Measurements from ENCODE around the genes APOBEC3B and APOBEC3C.

GRCh38 chr22:37824626-37825569, 1.7 kb downstream of the GALR3 start:
- PRO-cap: no peak

DNA sequence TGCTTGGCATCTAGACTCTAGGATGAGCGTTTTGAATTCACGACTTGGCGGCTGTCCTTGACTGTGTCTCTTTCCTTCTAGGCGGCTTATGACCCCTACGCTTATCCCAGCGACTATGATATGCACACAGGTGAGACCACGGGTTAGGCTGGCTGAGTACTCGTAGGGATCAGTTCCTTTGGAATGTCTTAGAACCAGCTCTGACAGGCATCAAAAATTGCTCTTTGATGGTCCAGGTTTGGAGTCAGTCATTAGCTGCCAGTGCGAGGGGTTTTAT, 653 bp downstream of the EIF3L start:
- PRO-cap: no peak

GRCh38 chr22:38016236-38016479, 31.8 kb upstream of the SOX10 start:
- PRO-cap: no peak

DNA sequence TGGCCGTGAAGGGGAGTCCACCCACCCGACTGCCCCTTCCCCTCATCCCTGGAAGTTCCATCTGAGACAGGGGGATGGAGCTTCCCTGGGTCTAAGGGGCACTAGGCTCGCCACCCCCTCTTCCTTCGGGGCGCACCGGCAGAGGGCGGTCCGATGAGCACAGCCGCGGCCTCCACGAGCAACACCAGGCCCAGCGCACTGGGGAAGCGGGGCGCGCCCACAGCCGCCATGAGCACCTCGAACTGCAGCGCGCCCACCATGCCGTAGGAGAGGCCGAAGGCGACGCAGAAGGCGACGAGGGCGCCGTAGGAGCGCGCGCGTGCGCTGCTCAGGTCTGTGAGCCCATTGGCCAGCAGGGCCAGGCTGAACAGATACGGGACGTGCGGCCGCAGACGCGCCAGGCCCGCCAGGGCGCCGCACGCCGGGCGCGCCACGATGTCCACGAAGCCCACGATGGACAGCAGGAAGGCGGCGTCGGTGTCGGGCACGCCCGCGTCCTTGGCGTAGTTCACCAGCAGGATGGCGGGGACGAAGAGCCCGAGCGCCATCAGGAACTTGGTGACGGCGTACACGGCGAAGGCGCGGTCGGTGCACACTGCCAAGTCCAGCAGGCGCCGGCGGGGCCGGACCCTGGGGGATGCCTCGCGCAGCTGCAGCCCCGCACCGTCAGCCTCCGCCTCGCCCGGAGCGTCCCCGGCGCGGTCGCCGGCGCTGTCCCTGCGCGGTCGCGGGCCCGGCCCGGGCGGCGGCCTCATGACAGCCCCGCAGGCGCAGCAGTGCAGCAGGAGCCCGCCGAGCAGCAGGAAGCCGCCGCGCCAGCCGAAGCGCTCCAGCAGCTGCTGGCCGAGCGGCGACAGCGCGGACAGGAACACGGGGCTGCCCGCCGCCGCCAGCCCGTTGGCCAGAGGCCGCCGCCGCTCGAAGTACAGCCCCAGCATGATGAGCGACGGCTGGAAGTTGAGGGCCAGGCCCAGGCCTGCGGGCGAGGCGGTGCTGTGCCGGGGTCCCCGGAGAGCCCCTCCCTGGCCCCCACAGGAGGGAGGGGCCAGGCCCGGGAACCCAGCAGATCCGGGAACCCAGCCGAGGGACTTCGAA, 2.9 kb downstream of the SLC16A8 start:
- PRO-cap: no peak

GRCh38 chr22:38088533-38089320, 4.7 kb upstream of the SLC16A8 start:
- PRO-cap: no peak

DNA sequence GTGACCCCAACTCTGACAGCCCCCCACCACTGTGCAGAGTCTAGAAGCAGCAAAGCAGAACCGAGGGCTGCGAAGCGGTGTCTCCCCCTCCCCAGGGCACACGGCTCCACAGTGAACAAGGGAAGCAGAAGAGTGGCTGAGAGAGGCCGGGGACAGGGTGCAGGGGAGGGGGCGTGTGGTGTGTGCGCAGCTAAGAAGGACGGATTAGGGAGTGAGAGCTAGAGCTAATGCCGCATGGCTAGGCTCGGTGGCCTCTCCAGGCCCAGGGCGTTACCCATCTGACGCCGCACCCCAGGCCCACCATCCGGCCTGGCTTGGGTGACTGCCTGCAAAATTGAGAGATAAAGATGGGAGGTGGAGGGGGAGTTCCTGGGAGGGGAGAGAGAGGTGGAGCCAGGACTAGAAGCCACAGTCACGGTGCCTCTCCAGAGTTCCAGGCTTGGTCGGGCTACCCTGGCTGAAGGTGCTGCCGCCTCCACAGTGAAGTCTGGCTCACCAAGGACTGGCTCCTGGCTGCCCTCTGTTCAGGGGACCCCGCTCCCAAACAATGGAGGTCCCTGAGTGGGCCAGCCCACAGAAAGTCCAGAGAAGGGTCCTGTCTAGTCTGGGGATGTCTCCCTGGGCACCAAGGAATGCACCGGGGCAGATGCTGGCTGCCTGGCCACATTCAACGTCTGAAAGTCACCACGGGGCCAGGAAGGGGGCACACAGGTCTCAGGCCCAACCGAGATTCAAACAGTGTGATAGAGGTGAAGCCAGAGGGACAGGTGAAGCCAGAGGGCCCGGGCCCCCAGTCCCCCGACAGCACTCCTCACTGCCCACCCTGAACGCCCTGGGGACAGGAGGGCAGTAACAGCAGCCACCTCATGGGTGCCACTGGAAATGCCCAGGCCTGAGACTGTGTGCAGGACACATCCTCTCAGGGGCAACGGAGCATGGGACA, 16.9 kb upstream of the BAIAP2L2 start:
- PRO-cap: no peak

- PRO-cap: no peak
These were observed 3.5 kb downstream of the MAFF start for GRCh38 chr22:38205188-38205846.

DNA sequence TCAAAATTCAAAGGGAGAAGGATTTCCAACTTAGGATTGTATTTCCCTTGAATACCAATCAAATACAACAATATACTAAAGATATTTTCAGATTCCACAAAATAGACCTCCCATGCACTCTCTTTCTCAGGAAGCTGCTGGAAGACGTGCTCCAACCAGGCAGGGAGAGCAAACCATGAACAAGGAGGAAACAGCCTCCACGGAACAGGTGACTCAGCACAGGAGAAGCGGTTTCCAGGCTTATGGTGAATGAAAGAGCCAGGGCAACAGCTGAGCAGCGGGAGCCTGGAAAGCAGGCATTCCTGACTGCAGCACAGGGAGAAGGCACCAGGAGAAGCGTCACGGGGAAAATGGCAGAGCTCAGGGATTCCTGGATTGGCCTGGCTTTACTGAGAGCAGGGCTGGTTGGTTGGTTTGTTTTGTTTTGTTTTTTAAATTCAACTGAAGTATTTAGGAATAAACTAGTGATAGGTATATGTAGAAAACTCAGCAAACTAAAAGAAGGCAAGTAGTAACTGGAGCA, 31.9 kb downstream of the TMEM184B start:
- PRO-cap: no peak

GRCh38 chr22:38256487-38257195, 16.2 kb downstream of the TMEM184B start:
- PRO-cap: no peak

GRCh38 chr22:38396317-38397041, 58.5 kb downstream of the KCNJ4 start:
- PRO-cap: no peak

- PRO-cap: no peak
These were observed 18.2 kb downstream of the DDX17 start for GRCh38 chr22:38487625-38488669.

- PRO-cap: no peak
These were observed 8.2 kb downstream of the DDX17 start for GRCh38 chr22:38498011-38498232.

DNA sequence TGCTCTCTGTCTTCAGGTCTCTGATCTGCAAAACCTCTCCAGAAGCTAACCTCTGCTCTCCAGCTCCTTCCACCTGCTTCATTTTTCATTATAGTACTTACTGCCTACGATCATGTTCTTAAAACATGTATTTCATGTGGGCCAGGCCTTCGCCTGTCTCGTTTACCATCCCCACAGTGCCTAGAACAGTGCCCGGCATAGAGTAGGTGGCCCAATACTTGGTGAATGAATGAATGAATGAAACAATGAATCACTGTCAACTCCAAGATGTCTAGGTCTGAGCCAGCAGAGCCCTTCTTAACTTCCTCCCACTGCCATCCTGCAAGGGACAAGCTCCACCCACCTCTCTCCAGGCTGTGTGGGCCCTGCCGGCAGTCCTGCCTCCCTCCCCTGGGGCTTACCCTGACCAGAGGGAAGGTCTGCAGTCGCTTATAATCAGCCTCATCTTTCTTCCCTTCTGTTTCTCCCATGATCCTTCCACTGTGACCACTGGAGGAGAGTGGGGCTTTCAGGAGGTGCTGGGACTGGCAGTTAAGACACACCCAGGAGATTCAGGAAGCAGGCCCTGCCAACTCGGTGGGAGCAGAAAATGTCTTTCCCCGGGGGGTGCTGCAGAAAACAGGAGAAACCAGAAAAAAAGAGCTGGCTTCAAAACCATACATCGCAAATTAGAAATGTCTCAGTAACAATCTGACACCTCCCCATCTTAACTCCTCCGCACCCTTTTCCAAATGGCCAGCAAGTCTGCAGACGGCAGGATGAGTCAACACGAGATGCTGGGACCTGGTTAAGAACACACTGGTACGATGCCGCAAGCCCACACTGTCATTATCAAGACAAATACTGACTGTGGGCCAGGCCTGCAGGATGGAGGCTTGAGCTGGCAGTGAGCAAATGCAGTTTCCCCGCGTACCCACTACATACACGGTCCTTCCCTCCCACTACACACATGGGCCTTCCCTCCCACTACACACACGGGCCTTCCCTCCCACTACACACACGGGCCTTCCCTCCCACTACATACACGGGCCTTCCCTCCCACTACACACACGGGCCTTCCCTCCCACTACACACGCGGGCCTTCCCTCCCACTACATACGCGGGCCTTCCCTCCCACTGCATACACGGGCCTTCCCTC, 11.3 kb downstream of the DNAL4 start:
- PRO-cap: no peak

DNA sequence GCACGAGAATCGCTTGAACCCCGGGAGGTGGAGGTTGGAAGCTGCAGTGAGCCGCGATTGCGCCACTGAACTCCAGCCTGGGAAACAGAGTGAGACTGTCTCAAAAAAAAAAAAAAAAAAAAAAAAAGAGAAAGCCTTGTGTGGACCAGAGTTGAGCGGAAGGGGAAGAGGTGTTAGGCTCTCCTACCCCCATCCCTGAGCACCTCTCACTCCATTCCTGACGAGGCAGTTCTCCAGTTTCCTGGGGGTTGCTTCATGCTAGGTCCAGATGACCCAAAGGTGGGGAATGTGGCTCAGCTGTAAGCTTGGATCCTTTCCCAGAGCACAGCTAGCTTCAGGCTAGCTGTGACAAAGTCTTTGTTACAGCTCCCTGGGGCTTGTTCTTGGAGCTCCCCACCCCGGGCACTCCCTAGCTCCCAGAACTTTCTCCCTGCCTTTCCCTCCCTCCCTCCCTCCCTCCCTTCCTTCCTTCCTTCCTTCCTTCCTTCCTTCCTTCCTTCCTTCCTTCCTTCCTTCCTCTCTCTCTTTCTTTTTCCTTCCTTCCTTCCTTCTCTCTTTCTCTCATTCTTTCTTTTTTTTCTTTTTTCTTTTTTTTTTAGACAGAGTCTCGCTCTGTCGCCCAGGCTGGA, 8.9 kb upstream of the DNAL4 start:
- PRO-cap: no peak

GRCh38 chr22:38816725-38817051, 22.7 kb upstream of the DNAL4 start:
- PRO-cap: no peak

DNA sequence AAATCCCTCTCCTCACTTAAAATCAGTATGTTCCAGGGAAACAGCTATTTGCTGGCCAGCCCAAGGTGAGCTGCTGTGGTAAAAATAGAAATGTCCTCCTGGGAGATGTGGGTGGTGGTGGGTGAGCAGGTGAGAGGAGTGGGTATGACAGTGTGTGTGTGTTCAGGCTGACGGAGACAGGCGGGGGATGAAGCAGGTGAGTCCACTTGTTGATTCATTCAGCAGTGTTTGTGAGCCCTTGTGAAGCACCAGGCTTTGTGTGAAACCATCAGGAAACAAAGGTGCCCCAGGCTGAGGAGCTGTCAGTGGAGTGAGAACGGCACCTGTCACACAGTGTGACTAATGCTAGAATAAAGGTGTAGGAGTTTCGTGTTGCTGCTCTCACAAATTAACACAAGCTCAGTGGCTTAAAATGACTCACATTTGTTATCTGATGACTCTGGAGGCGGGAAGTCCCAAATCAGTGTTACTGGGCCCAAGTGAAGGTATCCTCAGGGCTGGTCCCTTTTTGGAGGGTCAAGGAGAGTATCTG, 1.9 kb upstream of the CBX6 start:
- PRO-cap: no peak

- PRO-cap: no peak
These were observed 35.4 kb upstream of the APOBEC3A start for GRCh38 chr22:38922067-38922266.

GRCh38 chr22:38981907-38982789, at the start of gene APOBEC3B:
APOBEC3B (plus strand) TSS chr22:38982347.
- PRO-cap: no peak

GRCh38 chr22:39013720-39015000, at the start of gene APOBEC3C:
APOBEC3C (plus strand) TSS chr22:39014257.
- PRO-cap: unidirectional peak, plus-strand start at chr22:39014262; unidirectional peak, plus-strand start at chr22:39014288

DNA sequence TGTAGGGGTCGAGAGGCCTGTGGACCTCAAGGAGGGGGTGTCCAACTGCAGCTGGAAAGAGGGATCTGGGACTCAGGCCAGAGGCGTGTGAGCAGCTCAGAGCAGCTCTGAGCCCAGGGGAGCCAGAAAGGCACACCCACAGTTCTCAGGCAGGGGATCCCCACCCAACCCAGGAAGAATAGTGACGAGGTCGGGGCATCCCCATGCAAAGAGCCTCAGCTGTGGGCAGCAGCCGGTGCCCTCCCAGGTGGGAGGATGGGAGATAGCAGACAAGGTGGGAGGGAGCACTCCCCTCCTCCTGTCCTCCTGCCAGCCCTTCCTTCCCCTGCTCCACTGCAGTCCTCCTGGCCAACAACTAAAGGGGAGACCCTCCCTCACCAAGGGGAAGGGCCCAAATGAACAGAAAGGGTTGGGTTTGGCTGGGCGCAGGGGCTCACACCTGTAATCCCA, 2.5 kb downstream of the APOBEC3H start:
- PRO-cap: no peak